Ileum (tissue), 1 donor: Measurements from ENCODE around the genes DOK5, CBLN4 and MC3R.

DNA sequence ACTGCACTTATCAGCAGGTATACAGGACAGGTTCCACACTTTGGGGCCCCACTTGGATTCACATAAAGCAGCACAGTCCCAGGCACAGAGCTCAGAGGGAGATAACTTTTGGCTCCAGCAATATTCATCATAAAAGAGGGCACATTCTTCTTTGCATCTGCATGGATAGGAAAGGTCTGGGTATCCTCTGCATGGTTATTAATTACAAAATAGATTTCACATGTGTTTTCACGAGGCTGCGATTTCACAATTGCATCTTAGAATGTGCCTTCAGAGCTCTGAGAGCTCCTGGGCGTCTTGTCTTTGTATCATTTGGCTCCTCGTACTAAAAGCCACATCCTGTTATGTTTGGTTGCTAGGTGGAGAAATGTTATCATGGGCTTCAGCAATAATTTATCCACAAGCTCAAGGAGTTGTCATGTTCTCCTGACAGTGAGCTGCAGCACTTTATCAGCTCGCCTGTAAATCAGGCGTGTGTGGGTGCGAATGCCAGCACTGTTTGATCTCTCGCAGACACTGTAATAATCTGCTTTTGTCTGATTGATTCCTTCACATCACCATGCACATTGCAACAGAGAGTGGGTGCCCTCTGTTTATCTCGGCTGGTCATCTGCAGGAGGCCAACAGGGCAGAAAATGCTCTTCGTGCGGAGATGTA lies 218.5 kb upstream of the ZFP64 start:
- PRO-cap: no peak

GRCh38 chr20:52972541-52973570 lies 698 bp downstream of the TSHZ2 start:
- PRO-cap: no peak

DNA sequence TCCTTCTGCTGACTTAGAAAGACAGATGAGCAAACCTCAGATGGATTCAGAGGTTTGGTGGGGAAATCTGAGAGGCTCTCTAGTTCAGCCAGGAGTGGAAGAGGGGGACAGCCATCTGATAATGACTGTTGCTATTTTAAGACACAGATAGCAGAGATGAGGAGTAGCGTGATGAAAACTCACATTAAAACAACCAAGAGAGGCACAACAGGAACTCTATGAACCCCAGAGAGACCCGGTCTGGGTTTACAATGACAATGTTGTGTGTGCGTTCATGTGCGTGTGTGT lies 28.7 kb downstream of the TSHZ2 start:
- PRO-cap: no peak

DNA sequence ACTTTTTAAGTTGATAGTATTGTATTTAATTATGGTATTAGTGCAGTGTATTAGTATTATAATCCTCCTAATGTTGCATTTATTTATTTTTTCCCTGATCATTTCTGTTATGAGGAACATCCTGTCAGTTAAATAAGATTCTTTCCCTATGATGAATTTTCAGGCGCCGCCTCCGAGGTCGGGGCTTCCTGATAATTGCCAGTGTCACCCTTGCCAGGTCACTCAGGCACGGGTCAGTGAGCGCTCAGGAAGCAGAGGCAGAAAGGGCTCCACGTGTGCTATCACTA lies 64.8 kb downstream of the TSHZ2 start:
- PRO-cap: no peak

- PRO-cap: no peak
Observed at GRCh38 chr20:53434580-53435128, 159.0 kb downstream of the ZNF217 start.

DNA sequence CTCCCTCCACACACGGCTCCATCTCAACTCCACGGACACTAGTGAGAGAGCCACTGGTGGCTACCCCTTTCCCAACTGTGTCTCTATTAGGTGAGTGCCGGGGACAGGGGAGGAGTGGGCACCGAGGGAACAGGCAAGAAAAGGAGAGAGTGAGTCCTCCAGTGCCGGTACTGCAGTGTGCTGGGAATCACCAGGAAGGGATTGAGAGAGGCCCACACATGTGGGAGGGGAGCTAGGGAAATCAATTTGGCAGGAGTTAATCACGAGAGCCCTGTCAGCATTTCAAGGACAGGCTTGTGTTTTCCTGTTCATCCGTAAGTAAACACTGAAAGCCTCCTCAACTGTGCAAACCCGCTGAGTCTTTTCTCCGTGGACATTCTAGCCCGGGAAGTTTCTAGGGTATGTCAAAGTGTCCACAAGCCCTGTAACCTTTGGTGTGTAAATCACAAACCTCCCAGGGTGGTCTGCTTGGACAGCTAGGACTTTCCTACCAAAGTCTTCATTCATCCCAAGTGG lies 149.3 kb downstream of the ZNF217 start:
- PRO-cap: no peak

GRCh38 chr20:53579762-53580417 lies 13.7 kb downstream of the ZNF217 start:
- PRO-cap: bidirectional peak, plus-strand start at chr20:53580211, minus-strand start at chr20:53580159

GRCh38 chr20:53693270-53693678 lies 99.6 kb upstream of the ZNF217 start:
- PRO-cap: no peak

DNA sequence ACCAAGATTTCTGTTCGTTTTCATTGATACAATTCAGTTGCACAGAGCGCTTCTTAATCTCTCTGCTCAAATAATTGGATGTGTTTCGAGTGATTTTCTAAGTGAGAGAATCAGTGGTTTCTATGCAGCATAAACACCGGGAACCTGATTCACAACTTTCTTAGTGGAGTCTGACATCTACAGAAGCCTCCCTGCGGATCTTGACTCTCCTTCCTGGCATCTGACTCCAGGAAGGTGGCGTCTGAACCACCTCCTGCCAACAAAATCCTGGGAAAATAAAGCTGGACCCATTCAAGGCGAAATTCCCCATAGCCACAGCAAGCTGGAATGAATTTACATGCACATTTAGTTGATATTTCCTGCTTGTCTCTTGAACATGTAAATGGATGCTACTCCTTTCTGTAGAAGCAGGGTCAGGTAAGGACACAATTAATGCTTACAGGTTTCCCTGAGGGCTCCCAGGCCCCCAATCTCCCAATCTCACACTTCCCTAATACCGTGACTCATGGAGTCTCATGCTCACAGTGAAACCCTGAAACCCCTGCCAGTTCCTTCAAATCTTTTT lies 197.3 kb upstream of the ZNF217 start:
- PRO-cap: no peak

GRCh38 chr20:53869451-53870125 lies 200.8 kb downstream of the BCAS1 start:
- PRO-cap: no peak

DNA sequence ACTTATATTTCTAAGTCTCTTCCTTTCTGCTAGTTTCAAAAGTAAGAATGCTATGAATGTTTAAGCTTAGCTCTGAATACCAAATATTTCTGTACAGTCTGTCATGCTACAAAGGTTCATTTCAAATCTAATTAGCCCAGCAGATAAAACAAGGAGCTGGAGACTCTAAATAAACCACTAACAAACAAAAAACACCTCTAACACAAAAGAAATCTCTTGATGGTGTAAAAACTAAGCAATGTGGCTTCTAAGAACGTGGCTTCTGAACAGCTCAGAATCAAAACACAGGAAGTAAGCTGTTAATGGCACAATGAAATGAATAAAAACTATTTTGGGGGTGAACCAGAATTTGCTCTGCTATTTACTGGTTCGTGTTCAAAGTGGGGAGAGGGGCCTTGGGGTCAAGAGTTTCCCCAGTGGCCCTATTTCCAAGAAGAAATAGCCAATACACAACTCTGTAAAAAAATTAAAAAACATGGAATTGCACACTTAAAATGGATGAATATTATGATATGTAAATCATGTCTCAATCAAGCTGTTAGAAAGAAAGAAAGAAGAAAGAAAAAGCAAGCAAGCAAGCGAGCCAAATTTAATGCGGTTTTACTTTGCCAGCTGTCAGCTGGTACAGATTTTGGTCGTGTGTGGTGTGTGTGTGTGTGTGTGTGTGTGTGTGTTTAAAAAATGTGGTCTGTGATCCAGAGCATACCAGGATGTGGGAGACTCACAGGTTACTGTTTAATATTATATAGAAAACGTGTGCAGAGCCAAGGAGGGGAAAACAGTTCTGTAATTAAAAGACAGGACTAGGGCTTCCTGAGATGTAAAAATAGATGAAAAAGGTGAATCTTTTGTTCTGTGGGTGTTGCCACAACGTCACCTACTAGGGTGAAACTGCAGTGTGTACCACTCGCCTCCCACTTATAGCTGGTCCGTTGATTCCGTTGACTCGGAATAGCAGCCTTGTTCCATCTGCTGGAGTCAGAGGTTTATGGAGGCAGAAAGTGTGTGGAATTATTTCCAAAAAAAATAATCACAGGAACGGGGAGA lies 198.0 kb downstream of the BCAS1 start:
- PRO-cap: no peak

- PRO-cap: no peak
Observed at GRCh38 chr20:53884968-53885428, 185.4 kb downstream of the BCAS1 start.

DNA sequence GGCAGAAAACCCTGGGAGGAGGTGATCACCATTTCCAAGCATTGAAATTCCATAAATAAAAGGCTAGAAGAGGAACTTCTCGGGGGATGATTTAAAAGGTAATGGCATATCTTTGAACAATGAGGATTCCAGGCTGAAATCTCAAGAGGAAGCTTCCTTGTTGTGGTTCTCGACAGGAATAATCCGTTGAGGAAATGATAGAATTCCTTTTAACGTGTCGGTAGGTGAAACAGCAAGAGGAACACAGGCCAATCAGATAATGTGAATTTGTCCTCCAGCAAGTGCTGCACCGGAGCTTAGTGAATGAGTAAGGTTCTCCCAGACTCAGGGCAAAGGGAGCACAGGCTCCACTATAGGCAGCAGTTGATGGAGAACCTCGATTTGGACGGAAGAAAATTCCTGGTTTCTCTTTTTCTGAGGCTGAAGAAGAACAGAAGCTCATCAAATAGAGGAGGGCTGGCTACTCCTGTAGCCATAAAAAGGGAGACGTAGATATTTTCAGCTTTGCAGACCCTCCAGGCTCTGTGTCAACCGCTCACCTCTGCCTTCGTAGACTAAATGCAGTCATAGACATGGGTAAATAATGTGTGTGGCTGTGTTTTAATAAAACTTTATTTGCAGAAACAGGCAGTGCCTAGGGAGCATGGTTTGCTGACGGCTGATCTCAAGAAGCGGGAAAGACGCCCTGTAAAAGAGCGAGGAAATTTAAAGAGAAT lies 172.1 kb downstream of the BCAS1 start:
- PRO-cap: no peak

GRCh38 chr20:53923568-53924055 lies 146.8 kb downstream of the BCAS1 start:
- PRO-cap: unidirectional peak, plus-strand start at chr20:53923796

- PRO-cap: no peak
Observed at GRCh38 chr20:53940964-53941554, 129.3 kb downstream of the BCAS1 start.

GRCh38 chr20:54103298-54103648 lies 32.9 kb upstream of the BCAS1 start:
- PRO-cap: no peak

- PRO-cap: no peak
Observed at GRCh38 chr20:54475417-54476579, at the start of gene DOK5. Gene DOK5 (plus strand): TSS chr20:54475593.

- PRO-cap: no peak
Observed at GRCh38 chr20:55744720-55745150, 260.6 kb downstream of the CBLN4 start.

- PRO-cap: no peak
Observed at GRCh38 chr20:56005347-56005600, at the start of gene CBLN4. Gene CBLN4 (minus strand): TSS chr20:56005519.

DNA sequence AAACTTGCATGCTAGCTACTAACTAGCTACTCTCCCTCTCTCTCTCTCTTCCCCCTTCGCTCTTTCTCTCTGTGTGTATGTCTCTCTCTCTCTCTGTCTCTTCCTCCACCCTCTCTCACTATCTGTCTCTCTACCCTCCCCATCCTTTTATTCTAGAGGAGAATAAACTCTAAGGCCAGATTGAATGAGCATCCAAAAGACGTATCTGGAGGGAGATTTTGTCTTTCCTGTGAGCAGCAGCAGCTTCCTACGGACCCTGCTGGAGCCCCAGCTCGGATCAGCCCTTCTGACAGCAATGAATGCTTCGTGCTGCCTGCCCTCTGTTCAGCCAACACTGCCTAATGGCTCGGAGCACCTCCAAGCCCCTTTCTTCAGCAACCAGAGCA lies at the start of gene MC3R:
Gene MC3R (plus strand): TSS at position 184 of the 386 bp plus-strand sequence.
- PRO-cap: no peak